HT-29 (cell line): ENCODE results near the genes CKAP2L, IL1F10 and IL1RN.

- RAMPAGE, long total RNA: no peak
Measured at GRCh38 chr2:112317802-112318089, 42.3 kb downstream of the ZC3H6 start.

GRCh38 chr2:112482505-112483035, 614 bp downstream of the TTL start:
- RAMPAGE, long total RNA: no peak

- RAMPAGE, long total RNA: no peak
Measured at GRCh38 chr2:112590577-112591372, 6.4 kb downstream of the CHCHD5 start.

- RAMPAGE, long total RNA: no peak
Measured at GRCh38 chr2:112627326-112627979, 18.3 kb upstream of the SLC20A1 start.

DNA sequence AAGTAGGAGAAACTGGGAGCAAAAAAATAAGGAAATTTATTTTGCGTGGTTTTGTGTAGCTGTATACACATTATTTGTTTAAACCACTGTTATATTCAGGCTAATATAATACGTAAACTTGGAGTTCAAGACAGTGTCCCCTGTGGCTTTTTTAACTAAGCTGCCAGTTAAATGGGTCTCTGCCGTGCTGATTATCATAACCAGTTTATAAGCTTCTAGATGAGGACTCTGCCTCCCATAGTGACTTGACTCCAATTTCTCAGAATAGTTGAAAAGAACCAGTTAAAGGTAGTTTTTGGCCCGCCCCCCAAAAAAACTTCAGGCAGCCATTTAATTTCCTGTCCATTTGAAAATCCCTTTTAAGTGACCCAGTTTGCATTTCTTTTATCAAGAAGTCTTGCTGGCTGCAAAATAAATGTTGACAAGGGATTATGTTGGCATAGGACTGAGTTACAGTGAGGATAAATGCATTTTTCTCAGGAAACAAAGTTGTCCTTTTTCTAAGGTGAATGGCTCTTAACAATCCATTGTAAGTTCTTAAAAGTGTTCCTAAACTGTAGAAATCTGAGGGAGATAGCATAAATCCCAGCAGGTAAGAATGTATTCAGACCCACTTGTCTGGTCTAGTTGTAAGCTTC, 2.3 kb downstream of the SLC20A1 start:
- RAMPAGE, long total RNA: no peak

- RAMPAGE, long total RNA: no peak
Measured at GRCh38 chr2:112763949-112765109, at the start of gene CKAP2L. Gene CKAP2L, minus strand, starts transcription at chr2:112764609.

- RAMPAGE, long total RNA: no peak
Measured at GRCh38 chr2:112782601-112782874, 1.8 kb downstream of the IL1A start.

DNA sequence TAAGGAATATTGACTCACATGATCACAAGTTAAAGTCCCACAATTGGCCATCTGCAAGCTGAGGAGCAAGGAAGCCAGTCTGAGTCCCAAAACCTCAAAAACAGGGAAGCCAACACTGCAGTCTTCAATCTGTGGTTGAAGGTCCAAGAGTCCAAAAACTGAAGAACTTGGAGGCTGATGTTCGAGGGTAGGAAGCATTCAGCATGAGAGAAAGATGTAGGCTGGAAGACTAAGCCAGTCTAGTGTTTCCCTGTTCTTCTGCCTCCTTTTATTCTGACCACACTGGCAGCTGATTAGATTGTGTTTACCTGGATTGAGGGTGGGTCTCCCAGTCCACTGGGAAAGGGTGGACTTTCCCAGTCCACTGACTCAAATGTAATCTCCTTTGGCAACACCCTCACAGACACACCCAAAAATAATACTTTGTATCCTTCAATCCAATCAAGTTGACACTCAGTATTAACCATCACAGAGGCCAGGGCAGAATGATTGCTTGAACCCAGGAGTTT, 27.5 kb upstream of the IL1B start:
- RAMPAGE, long total RNA: no peak

DNA sequence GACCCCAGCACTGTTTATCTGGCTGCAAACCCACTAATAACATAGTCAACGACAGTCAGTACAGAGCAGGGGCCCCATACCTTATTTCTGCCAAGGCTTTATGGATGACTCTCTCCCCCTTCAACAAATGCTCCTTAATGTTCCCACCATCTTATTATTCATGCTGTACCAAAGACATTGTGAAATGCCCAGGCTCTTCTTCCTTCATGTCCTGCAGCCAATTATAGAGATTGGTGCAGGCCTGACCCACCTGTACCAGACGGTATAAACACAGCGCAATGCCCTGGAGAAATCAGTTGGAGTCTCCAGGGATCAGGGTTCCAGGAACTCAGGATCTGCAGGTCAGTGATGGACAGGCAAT, at the start of gene IL1F10:
Gene IL1F10 (plus strand): TSS at position 295 of the 361 bp plus-strand sequence.
- RAMPAGE, long total RNA: no peak

- RAMPAGE, long total RNA: no peak
Measured at GRCh38 chr2:113076953-113077450, 9.2 kb downstream of the IL1F10 start.

GRCh38 chr2:113126795-113127729, at the start of gene IL1RN:
Gene IL1RN, plus strand, starts transcription at chr2:113127598.
- RAMPAGE, long total RNA: no peak

GRCh38 chr2:113168856-113169484, 4.8 kb upstream of the PSD4 start:
- RAMPAGE, long total RNA: no peak

DNA sequence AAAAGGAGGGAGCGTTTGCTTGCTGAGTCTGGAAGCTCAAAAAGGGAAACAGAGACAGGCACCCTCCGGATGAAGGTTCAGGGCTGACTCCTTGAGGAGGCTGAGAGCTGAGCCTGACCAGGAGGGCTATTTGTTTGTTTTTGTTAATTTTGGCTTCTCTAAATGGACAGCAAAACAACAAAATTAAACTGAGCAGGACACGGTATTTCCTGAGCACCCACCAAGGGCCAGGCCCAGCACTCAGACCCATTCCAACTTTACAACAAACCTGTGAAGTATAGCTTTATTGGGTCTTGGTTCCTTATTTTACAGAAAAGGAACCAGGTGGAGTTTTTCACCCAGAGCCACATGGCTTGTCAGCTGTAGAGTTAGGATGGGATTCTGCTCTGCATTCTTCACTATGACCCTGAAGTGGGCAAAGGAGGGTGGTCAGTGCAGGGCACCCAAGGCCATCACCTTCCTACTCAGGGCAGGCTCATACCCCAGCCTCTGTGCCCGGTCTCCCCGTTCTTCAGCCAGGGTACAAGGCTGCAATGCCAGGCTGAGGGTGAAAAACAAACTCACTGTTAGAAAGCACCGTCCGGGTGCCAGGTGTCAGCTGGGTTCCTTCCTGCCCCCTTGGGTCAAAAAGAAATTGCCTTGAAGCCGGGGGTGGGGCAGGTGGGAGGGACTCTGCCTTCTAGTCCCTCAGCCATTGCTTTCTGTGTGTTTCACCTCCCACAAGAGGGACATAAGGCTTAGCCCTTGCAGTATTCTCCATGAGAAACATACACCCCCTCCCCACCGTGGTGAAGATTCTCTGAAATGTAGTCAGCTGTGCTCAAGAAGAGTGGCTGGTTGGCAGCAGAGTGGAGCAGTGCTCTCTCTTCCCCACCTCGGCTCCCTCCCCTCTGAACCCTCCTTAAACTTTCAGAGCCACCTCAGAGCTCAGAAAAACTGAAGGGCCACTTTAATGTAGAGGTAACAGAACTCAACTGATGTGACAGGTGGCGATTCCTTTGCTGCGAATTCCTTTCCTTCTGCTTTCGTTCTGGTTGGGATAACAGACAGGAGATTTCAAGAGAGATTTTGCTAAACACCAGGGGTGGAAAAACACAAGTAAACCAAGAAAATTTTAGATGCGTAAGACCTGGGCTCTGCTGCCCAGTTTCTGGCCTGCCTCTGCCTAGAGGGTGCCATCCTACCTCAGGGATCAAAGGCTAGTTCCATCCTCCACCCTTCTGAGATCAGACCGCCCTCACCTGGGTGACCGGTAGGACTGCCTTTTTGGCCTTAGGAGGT, 2.3 kb downstream of the PSD4 start:
- RAMPAGE, long total RNA: no peak

- RAMPAGE, long total RNA: no peak
Measured at GRCh38 chr2:113182464-113183629, 9.1 kb downstream of the PSD4 start.

DNA sequence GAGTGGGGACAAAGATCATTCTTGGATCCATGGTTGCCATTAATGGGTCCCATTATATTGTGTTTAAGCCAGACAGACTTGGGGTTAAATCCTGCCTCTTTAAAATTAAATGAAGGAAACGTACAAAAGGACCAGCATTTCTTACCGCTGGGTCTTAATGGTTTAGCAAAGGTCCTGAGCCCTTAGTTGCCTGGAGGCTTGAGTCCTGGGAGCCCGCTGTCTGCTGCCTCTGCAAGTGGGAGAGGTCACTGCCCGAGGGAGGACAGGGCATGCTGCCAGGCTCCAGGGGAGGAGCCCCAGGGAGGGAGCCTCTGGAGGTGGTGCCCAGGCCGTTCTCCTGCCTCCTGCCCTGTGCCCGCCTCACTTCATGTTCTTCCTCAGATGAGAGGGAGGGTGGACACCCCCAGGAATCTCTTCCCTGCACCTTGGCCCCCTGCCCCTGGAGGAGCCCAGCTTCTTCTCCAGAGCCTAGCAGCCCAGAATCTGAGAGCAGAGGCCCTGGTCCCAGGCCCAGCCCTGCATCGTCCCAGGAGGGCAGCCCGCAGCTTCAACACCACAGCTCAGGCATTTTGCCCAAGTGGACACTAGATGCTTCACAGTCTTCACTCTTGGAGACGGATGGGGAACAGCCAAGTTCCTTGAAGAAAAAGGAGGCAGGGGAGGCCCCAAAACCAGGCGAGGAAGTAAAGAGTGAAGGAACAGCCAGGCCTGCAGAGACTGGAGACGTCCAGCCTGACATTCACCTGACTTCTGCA, 11.9 kb downstream of the PSD4 start:
- RAMPAGE, long total RNA: no peak

DNA sequence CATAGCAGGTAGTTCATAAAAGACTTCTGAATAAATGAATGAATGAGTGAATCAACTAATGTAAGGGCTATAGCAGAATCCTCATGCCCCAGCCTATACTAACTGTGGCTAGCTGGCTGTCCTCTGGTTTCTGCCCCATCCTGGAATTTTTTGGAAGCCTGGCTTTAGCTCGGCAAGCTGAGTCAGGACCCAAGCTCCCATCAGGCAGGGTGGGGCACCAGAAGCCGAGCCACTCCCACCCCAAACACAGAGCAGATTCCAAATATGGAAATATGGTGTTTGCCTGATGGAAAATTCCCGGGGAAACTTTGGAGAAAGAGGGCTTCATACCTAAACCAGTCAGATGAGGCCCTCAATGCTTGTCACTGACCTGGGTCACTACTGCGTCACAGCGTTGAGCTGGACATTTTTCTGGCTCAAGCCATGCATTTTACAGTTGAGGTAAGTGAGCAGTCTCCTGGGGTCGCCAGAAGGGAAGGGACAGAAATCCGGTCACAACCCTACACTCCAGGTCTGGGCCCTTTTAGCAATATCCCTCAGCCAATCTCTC, 37.5 kb downstream of the PSD4 start:
- RAMPAGE, long total RNA: no peak

DNA sequence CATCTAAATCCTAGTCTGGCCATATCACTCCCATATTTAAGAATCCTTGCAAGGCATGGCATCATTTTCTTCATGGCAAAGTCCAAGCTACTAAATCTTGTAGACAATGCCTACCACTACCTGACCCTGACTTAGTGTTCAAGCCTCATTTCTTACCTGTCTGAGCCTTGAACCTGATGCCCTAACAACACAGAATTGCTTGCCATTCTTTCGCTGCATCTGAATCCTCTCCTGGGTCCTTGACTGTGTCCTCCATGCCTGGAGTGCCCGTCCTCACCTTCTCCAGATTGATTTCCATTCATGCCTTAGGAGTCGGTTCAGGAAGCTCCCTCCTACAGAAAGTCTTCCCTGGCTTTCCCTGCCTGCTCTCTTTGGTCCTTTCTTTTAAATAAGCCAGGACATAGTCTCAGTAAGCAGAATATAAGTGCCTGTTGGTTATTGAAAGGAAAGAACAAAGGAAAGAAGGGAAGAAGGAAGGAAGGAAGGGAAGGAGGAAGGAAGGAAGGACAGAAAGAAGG, 24.1 kb downstream of the PAX8 start:
- RAMPAGE, long total RNA: no peak

GRCh38 chr2:113283659-113284426, 5.1 kb upstream of the PAX8 start:
- RAMPAGE, long total RNA: no peak

DNA sequence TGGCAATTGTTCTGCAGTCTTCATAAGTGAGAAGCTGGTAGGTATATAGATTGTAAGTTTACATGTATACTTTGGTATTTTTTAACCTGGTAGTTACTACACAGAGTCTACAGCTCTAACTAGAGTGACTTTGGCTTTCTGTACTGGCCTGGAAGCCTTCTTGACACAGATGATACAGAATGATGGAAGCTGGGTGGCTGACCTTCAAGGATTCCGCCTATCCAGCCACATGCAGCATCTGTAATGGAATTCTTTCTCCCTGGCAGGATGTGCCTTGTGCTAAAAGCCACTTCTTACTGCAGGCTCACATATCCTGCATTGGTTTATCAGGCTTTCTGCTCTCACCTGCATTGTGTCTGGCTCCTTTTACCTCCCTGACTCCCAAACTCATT, 38.8 kb upstream of the PAX8 start:
- RAMPAGE, long total RNA: no peak

GRCh38 chr2:113503385-113503828, 4.9 kb downstream of the FOXD4L1 start:
- RAMPAGE, long total RNA: no peak